NB4 (cell line): Measurements from ENCODE around the gene IGLL5.

DNA sequence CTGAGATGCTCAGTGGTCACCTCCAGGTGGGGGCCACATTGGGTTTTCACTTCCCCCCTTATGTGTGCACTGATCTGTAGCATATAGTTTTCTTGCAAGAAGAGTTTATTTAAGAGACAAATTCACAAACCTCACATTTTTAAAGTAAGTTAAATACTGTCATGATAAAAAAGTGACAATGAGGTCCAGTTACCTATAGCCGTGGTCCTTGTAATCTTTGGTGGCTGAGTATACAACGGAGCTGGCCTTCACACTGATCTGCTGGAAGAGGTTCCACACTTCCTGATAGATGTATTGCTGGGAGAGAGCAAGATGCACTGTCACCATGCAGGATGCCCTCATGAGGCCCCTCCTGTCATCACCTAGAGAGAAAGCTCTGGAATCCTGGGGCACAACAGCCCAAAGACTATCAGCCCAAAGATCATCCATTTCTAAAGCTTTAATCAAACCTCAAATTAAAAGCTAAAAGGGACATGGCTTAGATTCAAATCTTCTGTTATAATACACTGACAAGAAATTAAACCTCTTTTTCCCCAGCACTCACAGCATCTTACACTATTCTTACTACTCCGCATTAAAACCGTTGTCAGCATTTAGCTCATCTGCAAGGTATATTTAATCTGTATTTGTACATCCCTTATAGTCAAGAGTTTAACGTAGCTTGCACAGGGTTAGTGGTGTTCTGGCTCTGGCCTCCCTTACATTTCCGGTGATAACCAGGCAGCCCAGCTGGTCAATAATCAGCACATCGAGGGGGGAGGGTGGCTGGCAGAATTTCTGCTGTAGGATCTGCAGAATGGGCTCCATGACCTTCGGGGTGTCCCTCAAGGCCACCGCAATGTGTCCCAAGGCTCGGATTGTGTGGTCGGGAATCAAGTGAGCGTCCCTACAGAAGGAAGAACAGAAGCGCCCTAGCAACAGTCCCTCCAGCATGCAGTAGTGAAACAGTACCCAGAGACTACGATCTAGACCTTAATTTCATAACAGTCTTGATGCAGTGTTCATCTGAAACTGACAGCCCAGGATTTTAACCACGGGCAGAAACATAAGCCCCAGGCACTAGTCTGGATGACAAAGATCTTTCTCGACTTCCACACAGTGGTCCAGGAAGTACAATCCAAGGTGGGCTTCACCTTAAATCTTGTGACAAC lies 24.9 kb downstream of the SERPIND1 start:
- RRBS = no CpG with 5 or more reads among the region's 16 CpGs

DNA sequence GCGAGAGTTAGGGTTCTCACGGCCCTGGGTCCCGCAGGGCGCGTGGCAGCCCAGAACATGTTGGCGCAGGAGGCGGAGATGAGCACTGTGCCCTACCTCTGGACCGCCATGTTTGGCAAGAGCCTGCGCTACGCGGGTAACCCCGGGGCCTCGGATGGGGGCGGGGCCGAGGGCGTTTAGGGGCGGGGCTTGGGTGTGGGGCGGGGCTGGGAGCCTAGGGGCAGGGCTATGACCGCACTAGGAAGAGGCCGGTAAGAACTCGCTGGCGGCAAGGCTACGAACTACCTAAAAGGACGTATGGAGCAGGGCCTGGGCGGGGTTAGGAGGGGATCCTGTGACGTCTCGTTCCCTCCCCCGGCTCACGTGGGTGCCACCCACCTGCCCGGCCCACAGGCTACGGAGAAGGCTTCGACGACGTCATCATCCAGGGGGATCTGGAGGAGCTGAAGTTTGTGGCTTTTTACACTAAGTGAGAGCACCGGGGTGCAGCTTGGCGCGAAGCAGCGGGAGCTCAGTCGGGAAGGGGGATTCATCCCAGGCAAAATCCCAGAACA lies 2.8 kb upstream of the LZTR1 start:
- RRBS = 98% methylated on average over 11 of the region's 39 CpGs

DNA sequence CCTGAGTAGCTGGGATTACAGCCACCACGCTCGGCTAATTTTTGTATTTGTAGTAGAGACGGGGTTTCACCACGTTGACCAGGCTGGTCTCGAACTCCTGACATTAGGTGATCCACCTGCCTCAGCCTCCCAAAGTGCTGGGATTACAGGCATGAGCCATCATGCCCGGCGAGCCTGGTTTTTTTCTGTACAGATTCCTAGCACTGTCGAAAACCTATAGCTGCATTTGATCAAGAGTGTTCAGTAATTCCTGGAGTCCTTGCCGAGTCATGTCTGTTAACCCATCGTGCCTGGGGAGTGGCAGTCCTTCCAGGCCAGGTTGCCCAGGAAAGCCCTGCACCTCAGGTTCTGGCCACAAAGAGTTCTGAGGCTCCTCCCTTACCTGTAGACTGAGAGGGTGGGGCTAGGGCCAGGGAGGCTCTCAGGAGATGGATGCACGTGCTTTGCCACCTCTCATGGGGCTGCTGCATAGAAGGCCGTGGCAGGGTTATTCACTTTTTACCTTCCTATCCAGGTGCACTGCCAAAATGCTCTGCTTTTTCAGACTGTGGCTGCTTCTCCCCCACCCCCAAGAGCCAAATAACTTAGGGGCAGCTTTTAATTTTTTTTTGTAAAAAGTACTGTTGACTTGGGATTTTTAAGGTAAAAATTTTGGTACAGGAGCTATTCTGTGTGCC lies 16.9 kb downstream of the YDJC start:
- RRBS = no CpG with 5 or more reads among the region's 12 CpGs

DNA sequence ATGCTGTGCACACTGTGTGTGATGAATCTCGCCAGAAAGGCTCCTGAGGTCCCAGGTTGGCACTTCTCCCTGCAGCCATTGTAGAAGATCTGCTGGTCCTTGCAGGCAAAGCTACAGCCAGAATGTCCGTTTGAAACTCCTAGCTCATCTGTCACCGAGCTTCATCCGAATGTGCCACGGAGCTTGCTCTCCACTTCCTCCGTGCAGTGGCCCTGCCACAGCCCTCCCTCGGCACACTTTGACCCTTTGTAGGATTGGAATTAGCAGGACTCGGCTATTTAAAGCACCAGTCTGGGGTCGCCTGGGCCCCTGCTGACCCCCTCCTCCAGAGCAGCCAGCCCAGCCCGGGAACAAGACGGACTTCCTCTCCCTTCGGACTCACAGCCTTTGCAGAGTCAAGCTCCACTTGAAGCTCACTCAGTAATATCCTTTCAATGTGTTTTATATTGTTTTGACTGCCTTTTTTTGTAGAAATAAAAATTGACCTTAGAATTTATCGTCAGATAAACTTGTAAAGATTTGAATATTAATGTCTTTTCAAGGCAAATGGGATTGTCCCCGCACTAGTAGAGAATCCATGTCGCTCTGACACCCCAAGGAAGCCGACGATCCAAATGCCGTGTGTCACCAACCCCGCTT lies 7.3 kb downstream of the YDJC start:
- RRBS = no CpG with 5 or more reads among the region's 19 CpGs

- RRBS = no CpG with 5 or more reads among the region's 7 CpGs
Observed at GRCh38 chr22:21626087-21626893, 3.5 kb downstream of the YDJC start.

GRCh38 chr22:21652964-21653630 lies 11.0 kb downstream of the SDF2L1 start:
- RRBS = no CpG with 5 or more reads among the region's 8 CpGs

GRCh38 chr22:21701520-21702305 lies 33.9 kb downstream of the YPEL1 start:
- RRBS = no CpG with 5 or more reads among the region's 8 CpGs

GRCh38 chr22:21766658-21767563 lies 31.3 kb upstream of the YPEL1 start:
- RRBS = no CpG with 5 or more reads among the region's 17 CpGs

DNA sequence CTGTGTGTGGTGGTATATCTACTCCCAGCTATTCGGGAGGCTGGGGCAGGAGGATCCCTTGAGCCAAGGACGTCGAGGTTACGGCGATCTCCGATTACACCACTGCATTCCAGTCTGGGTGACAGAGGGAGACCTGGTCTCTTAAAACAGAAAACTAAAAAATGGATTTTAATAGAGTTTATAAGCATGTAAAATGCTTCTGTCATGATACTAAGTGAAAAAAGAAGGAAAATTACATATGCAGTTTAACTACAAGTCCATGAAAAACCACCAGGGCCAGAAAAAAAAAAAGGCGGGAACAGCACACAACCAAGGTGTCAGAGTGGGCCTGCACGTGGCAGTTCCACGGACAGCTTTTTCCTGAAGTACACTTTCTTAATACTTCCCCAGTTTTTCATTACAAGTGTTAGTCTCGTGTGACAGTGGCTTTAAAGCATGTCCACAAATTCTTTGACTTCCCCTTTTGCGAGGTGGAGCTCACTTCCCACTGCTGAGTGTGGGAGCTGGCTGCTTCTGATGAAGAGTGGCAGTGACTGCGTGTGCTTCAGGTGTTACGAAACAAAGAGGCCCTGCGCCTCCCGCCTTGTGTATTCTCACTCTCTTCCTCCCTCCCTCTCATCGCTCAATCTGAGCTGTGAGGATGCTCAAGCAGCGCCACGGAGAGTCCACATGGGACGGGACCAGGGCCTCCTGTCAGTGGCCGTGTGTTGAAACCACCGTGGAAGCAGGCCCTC lies 16.5 kb downstream of the PPM1F start:
- RRBS = no CpG with 5 or more reads among the region's 21 CpGs

- RRBS = no CpG with 5 or more reads among the region's 15 CpGs
Observed at GRCh38 chr22:22030566-22031692, 48.3 kb upstream of the TOP3B start.

GRCh38 chr22:22061448-22061970 lies 78.9 kb upstream of the TOP3B start:
- RRBS = no CpG with 5 or more reads among the region's 5 CpGs

GRCh38 chr22:22117815-22118535 lies 126.6 kb upstream of the VPREB1 start:
- RRBS = 91% methylated on average over 9 of the region's 61 CpGs

GRCh38 chr22:22161791-22162377 lies 82.7 kb upstream of the VPREB1 start:
- RRBS = no CpG with 5 or more reads among the region's 5 CpGs

DNA sequence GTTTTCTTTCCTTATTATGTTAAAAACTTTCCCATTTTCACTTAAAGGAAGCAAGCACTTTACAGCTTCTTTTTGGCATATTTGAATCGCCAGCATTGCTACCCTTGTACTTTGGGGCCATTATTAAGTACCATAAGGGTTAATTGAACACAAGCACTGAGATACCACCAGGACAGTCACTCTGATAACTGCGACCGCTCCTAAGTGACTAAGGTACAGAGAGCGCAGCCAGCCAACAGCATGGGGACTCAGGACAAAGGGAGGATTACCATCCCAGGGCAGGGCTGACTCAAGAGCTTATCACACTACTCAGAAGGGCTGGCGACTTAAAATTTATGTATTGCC lies 559 bp downstream of the ZNF280A start:
- RRBS = no CpG with 5 or more reads among the region's 5 CpGs

- RRBS = no CpG with 5 or more reads among the region's 2 CpGs
Observed at GRCh38 chr22:22686486-22686873, 42.1 kb downstream of the GGTLC2 start.

DNA sequence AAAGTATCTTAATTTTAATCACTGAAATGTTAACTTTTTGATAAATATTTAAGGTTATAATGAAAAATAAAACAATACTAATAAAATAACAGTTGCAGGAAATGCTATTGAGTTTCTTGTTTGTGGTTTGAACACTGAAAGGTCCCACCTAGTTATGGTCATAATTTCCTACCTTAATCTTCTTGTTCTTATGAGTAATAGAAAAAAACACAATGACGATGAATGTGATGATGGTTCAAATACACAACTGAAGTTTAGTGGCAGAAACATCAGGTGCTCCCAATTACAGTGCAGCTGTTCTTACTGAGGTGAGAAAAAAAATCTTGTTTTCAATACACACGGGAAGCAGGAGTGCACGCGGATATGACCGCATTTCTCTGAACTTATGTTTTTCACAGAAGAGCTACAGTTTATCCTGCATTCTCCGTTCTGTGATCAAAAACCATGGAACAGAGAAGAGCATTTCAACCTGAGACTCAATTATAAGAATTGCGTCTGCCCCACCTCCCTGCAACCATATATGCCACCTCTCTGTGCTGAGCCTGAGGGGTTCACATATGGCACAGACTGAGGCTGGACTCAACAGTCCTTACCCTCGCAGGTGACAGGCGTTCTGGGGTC lies 99.8 kb upstream of the IGLL5 start:
- RRBS = no CpG with 5 or more reads among the region's 9 CpGs

DNA sequence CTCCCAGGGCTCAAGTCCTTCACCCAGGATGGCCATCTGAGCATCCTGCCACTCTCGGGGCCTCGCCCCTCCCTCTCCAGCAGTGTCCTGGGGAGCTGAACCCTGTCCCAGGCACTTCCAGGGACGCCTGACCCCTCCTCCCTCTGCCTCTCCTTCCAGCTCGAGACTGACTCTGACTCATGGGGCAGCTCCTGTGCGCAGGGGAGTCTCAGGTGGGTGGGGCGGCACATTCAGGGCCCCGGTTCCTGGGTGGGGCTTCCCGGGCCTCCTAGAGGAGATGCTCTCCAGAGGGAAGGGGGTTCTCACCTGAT lies 77.1 kb upstream of the IGLL5 start:
- RRBS = no CpG with 5 or more reads among the region's 8 CpGs

DNA sequence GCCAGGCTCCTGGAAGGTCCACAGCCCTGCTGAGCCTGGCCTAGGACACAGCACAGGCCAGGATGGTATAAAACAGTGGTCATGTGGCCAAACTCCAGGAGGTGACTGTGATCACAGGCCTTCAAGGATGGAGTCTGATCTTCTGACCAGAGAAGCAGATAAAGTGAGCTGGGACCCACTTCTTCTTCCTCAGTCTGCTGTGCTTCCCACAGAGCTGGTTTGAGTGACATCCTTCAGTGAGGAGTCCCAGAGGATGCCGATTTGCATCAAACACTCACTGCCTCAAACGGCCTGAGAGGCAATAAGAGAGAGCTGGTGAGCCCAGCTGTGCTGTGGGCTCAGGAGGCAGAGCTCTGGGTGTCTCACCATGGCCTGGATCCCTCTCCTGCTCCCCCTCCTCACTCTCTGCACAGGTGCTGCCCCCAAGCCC lies 37.8 kb upstream of the IGLL5 start:
- RRBS = no CpG with 5 or more reads among the region's 2 CpGs

DNA sequence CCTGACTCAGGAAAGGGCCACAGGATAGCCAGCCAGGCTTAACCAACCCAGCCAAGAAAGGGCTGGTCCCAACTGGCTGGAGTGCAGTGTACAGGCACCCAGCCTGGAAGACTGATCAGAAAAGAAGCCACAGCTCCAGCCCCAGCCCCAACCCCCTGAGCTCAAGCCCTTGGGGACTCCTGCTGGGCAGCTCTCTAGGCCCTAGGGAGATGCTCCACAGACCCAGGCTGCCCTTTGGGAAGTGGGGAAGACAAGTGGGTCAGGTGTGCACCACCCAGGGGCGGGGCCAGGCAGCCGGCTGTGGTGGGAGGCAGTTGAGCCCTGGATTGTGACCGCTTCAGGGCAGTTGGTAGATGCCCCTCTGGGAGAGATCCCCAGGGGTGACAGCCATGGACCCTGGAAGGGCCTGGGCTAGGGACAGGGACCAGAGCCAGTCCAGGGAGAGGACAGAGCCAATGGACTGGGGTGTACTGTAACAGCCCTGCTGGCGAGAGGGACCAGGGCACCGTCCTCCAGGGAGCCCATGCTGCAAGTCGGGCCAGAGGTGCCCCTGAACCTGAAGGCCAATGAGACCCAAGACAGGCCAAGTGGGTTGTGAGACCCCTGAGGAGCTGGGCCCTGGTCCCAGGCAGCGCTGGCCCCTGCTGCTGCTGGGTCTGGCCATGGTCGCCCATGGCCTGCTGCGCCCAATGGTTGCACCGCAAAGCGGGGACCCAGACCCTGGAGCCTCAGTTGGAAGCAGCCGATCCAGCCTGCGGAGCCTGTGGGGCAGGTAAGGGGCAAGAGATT lies at the start of gene IGLL5:
IGLL5 (plus strand) TSS at position 329 of the 789 bp plus-strand sequence.
- RRBS = no CpG with 5 or more reads among the region's 13 CpGs

DNA sequence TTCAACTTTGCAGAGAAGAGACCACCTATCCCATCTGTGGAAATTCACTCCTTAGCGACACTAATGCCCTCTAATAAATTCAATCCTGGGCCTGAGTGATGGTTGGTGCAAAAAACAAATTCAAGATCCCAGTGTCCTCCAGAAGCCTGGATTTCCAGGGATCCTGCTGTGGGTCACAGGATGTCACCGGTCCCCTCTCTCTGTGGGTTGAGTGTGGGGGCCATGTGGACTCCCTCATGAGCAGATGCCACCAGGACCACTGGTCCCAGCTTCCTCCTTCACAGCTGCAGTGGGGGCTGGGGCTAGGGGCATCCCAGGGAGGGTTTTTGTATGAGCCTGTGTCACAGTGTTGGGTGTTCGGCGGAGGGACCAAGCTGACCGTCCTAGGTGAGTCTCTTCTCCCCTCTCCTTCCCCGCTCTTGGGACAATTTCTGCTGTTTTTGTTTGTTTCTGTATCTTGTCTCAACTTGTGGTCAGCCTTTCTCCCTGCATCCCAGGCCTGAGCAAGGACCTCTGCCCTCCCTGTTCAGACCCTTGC lies 17.1 kb downstream of the IGLL5 start:
- RRBS = no CpG with 5 or more reads among the region's 6 CpGs